Measurements from ENCODE around the gene DENND10.

DNA sequence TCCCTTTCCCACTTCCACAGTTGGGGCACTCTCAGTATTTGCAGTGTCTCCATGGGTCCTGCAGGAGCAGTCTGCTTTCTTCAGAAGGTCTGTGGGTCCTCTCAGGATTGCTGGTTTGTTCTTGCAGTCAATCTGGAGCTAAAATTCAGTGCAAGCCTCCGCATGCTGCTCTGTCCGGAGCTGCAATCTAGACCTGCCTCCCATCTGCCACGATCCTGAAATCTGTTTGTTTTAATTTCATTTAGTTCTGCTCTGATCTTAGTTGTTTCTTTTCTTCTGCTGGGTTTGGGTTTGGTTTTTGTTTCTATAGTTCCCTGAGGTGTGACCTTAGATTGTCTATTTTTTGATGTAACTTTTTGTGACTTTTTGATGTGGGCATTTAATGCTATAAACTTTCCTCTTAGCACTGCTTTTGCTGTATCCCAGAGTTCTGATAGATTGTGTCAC lies 63.9 kb upstream of the PRLHR start:
- PRO-cap: no peak

DNA sequence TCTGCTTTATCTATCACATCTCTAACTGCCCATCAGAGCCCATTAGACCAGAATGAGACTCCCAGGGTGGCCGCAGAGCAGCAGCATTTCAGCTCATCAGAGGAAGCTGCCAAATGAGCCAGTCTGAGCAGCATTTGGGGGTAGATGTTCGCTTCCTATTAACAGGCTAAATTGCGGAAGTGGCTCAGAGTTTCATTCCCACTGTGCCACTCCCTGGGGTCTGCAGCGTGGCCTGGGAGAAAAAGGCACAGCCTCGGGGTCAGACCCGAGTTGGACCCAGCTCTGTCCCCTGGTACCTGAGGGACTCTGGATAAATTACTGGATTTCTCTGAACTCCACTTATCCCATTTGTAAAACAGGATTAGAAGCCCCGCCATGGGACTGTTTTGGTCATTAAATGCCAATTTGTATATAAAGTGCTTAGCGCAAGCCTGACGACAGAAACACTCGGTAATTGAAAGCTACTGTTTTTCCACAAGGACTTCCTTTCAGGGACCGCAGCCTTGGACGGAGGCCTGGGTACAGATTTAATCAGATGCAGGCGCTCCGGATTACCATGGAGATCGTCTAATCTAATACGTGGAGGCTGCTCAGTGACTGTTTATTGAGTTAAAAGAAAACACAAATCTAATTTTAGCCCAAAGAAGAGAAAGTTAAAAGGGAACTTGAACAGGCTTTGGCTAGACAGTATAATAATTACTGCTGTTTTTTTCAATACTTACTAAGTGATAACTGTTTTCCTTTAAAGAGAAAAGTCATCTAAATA lies 73.8 kb upstream of the PRLHR start:
- PRO-cap: no peak

DNA sequence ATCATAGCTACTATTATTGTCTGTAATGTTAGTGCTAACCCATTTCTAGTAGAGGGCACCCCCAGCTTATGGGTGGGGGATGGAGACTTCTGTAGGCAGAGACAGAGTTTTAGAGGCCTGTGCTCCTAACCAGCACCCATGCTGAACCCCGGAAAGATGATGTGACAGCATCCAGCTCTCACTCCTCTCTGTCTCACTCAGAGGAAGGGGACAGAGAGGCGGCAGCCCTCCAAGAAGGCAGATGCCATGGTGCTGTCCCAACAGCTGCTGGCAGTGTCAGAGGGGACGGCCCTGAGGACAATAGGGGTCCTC lies 74.4 kb upstream of the PRLHR start:
- PRO-cap: no peak

DNA sequence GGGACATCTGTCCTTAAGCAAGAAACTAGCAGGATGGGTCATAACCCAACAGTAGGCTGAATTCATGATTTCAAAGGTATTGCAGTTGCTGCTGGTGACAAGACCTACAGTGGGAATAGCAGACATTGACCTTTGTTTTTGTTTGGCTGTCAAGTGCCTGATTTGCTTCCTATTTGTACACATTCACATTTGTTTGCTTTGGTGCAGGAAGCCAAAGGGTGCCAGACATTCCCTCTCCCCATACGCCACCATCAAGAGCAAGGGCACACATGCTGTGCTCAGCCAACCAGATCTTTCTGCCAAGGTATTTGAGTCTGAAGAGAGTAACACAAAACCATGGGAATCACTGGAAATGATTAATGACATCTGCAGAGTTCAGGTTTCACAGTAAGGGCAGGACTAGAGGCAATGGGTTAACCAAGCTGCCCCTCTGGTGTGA lies 8.8 kb upstream of the CACUL1 start:
- PRO-cap: no peak

DNA sequence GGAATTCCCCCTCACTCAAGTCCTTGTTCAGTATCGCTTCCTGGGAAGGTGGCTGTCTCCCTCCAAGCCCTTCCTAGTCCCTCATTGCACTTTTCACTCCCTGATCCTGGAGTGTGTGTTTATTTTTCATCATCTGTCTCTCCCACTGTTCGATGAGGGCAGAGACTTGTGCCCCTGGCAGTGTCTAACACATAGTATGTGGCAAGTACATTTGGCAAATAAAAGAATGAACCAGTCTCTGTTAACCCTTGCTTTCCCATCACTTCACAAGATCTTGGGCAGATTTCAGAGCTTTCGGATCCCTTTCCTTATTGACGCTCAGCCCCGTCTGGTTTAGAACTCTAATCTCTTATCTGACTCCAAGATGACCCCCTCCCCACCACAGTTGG lies 24.0 kb upstream of the CACUL1 start:
- PRO-cap: no peak

GRCh38 chr10:119031659-119032073 lies 2.2 kb downstream of the NANOS1 start:
- PRO-cap: no peak

- PRO-cap: unidirectional peak, plus-strand start at chr10:119104117
These were observed at the start of gene DENND10 for GRCh38 chr10:119103780-119104743. DENND10 (plus strand) TSS chr10:119104113.

DNA sequence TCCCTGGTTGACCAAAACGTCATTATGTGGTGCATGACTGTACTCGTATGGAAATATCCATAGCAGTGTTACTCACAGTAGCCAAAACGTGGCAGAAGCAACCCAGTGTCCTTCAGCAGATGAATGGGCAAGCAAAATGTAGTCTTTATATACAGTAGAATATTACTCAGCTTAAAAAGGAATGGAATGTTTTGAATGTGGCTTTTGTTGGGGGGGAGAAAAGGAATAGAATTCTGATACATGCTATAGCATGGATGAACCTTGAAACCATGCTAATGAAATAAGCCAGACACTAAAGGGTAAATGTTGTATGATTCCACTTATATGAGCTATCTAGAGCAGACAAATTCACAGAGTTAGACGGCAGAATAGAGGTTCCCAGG lies 30.3 kb downstream of the SFXN4 start:
- PRO-cap: no peak

GRCh38 chr10:119177200-119177406 lies 1.5 kb downstream of the PRDX3 start:
- PRO-cap: no peak

DNA sequence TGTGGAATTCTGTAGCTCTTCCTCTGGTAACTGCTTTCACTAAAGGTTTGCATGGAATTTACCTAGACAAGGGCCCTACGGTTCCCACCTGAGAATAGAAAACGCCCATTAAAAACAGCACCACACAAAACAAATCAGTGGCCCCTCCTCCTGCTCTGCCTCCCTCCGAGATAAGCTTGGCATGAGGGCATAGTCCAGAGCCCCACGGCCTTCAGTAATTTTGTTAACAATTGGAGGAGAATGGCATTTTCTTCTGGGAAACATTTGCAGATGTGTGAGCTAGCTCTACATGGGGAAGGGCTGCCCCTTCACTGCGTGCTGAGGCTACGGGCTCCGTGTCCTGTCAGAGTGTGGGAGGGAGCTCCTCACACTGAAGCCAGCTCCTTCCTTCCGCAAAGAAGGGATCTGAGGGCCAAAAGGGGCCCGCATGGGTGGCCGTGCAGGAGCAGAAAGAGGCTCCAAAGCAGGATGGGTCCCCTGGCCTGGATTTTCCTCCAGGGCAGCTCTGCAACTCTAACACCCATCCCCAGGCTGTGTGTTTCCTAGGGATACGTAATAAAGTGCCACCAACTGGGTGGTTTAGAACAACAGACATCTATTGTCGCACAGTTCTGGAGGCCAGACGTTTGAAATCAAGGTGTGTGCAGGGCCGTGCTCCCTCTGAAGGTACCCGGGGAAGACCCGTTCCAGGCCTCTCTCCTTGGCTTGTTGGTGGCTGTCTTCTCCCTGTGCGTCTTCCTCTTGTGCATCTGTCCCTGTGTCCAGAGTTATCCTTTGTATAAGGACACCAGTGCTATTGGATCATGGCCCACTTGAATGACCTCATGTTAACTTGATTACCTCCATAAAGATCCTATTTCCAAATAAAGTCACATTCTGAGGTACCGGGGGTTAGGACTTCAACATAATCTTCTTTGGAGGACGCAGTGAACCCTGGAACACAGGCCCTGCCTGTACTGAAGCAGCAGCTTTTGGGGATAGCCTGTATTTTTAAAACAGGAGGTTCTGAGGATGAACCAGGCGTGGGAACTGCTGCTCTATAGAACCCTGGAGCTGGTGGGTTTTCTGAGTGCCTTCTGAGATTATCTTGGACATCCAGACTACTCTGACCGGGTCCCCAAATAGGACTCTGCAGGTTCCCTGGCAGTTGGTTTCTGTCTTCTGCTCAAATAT lies 15.5 kb downstream of the GRK5 start:
- PRO-cap: no peak

DNA sequence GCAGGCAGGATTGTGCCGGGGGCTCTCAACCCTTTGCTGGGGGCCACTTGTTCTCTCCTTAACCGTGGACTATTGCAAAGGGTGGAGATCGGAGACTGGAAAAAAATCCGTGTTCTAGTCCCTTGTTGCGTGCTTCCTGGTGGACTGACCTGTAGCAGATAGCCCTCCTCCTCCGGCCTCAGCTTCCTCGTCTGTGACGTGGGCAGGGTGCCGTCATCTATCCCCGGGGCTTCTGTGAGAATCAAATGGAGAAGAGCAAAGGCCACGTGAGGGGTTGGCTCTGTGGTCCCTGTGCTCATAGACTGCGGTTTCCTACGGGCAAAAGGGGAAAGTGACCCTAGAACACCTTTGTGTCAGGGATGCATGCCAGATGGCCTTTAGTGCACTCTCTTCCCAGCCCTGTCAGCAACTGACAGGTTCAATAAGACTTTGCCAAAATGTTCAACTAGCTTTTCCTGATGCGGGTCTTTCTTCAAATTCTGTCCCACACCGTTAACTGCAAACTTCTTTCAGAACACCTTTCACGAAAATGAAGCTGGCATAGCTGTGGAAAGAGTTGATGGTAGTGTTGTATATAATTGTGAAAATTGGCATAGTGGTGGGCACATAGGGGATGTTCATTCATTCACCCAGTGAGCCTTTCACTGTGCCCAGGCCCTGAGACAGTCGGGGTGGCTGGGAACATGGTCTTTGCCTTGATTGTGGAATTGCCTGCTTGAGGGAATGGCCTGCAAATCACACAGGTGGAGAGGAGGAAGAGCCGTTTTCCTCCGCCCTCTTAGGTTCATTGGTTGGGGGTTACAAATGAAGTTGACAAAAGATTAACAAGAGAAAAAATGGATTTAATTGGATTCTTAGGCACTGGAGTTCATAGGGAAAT lies 33.9 kb downstream of the GRK5 start:
- PRO-cap: no peak

GRCh38 chr10:119264570-119265201 lies 57.3 kb downstream of the GRK5 start:
- PRO-cap: no peak

DNA sequence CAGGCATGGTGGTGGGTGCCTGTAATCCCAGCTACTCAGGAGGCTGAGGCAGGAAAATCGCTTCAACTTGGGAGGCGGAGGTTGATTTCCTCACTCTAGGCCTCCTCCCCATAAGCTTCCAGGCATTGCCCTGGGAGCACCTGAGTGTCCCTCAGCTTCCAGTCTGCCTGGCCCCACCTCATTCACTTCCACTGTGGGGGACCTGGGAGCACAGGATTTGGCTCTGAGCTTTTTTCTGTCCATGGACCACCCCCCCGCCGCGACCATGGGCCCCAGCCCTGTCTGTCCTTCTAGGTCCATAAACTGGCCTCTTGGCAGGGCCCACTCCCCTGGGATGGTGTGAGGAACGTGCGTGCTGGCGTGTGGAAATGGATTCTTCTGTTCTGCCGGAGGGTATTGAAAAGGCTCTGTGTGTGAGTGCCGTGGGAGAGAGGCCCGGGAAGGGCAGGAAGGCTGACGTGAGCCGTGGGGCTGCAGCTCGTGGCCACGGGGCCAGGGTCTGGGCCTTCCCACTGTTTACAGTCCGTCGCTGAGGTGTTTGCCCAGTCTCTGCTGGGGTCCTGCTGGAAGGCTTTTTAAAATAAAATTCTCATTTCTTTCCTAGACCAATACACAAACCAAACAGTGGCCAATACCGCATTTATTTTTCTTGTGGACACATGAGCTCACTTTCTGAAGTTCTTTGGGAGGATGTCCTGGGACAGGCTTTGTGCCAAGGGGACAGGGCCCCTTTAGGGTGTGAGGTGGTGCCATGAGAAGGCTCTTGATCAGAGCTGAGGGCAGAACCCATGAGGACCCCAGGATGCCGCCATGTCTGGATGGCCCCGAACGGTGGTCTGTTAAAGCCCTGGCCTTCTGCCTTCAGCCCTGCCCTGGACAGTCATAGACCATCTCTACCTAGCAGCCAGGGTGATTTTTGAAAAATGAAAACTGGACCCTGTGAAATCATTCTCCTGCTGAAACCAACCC lies 123.8 kb downstream of the GRK5 start:
- PRO-cap: no peak

GRCh38 chr10:119346205-119346837 lies 138.9 kb downstream of the GRK5 start:
- PRO-cap: bidirectional peak, plus-strand start at chr10:119346564, minus-strand start at chr10:119346374

- PRO-cap: no peak
These were observed 163.0 kb downstream of the GRK5 start for GRCh38 chr10:119370218-119370889.

- PRO-cap: no peak
These were observed 136.1 kb downstream of the RGS10 start for GRCh38 chr10:119406339-119406953.

GRCh38 chr10:119421518-119421954 lies 121.0 kb downstream of the RGS10 start:
- PRO-cap: no peak

DNA sequence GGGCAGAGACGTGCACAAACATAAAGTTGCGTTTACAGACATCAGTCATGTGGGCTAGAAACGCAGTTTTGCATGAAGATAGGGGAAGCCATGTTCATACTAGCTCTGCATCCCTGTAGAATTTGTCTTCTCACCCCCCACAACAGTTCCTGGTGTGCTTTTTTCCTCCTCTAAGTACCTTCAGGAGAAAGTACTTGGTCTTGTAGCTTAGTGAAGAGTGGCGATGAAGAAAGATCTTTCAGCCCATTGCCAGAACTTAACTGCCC lies 836 bp upstream of the TIAL1 start:
- PRO-cap: no peak

DNA sequence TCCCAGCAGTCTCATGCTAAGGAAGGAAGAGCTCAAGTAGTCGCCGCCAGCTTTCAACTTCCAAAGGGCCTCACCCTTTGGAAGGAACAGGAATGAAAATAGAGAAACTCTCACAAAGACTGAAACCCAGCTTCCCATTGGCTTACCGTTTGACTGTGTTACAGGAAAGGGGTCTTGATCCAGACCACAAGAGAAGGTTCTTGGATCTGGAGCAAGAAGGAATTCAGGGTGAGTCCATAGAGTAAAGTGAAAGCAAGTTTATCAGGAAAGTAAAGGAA lies 36.5 kb downstream of the BAG3 start:
- PRO-cap: no peak

GRCh38 chr10:119818894-119819652 lies 53.6 kb downstream of the MCMBP start:
- PRO-cap: no peak